LUHMES (cell line): ENCODE measurements around a stretch of chr2.

DNA sequence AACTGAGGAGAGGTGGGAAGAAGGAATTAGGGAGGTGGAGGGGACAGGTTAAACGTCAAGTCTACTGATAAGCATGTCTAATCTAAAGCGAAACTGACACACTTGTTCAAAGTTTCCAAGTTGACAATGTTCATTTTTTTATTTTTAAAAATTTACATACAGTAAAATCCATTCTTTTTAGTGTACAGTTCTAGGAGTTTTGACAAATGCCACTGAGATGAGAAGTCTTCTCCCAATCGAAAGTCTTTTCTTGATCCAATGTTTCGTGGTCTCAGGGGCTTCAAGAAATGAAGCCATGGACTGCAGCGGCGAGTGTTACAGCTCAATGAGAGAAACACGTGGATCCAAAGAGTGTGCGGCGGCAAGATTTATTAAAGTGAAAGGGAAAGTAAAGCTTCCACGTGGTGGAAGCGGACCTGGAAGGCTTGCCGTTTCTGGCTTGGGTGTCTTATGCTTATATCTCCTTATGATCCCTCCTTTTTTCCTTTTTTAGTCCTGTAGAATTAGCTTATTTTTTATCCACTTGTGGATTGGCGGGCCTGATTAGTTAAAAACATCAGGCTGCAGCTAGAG lies 11.9 kb upstream of the HNMT start:
- PRO-cap: no peak

- PRO-cap: no peak
These were observed 227.0 kb upstream of the SPOPL start for GRCh38 chr2:138274541-138274960.

DNA sequence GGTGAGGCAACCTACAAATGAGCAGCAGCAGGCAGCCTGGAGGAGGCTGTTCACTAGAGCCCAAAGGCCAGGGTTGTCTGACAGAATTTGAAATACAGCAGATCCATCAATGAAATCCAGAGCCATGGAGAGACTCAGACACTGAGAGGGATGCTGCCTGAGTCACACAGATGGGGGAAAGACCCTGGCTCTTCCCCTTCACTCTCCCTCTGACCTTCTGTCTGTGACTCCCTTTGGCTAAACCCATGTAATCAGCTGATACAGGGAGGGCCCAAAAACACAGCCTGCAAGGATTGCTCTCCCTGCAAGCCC lies 166.6 kb upstream of the SPOPL start:
- PRO-cap: no peak

GRCh38 chr2:138421810-138422209 lies 79.8 kb upstream of the SPOPL start:
- PRO-cap: no peak

DNA sequence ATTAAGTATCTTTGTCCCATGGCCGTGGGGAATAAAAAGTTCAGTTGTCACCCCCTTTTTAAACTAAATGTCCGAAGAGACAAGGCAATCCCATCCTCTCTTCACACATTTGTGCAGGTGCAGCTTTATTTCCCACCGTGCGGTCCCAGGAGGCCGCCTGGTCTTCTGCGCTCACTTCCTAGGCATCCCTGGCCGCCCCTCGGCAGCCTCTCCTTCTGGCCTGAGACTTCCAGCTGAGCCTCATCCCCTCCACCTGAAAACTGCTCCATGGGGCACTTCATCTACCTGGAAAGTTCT lies 588 bp upstream of the SPOPL start:
- PRO-cap: no peak

- PRO-cap: no peak
These were observed 15.2 kb downstream of the SPOPL start for GRCh38 chr2:138516706-138517293.

DNA sequence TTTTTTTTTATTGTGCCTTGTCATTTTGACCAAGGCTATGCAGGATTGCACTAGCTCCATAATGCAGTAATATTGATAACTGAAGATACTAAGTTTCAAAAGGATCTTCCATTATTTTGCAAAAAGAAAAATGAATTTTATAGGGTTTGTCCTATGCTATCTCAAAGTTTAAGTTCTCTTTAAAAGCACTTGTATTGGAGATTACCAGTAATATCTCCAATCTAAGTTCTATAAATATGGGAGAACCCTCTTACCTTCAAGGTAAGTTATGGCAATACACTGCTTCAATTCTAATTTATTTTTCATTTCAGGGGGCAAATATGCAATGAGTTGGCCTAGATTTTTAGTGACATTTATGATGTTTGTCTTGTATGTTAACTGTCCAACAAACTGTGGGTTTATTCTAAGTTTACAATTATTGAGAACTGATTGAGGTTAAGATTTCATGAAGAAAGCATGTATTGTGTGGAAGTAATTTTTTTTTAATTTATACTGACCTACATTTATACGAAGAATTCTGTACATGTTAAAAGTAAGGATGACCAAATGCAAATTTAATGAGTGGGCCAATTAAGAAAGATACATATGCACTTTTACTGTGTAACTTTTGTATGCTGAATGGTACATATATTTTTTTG lies 67.9 kb downstream of the SPOPL start:
- PRO-cap: no peak

DNA sequence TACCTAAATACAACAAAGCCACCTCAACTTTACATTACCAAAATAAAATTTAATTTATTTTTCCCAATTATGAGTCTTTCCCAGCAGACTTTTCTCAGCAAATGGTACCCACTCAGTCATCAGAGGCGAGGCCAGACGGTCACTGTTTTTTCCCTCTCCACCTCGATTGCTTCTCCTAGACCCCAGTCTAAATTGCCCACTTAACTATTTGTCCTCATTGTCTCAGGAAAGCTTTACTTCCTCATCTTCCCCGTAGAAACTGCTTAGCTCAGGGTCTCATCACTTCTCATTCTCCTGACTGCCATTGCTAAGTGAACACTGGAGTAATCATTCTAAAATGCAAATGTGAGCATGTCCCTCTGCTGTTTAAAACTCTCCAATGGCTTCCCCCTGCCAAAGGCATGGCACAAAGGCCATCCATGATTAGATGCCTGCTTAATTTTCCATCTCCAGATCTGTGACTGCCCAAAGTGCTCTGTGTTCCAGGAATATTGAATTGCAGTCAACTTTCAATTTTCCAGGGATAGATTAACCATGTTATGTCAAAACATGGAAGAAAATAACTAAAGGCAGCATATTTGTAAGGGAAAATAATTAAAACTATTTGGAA lies 1345.0 kb downstream of the LRP1B start:
- PRO-cap: no peak

GRCh38 chr2:143026605-143027221 lies 102.5 kb upstream of the ARHGAP15 start:
- PRO-cap: no peak

DNA sequence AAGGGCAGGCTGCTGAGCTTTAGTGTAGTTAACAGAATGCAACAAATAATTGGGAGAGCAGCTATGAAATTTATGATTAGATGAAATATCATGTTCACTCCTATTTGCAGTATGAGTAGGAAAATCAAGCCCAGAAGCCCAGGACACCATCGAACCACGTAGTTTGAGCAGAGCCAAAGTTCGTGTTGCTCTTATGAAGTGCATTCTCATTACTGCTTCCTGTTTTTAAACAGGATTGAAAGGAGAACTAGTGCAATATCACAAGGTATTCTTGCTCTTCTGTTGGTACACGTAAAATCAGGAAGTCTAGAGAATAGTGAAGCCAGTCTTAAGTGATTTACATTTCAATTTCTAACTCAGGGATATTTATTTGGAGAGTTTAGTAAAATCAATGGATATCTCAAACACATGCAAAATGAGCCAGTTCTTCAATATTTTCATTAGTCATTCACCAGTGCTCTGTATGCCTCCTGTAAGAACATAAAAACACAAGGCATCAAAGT lies 21.1 kb downstream of the ARHGAP15 start:
- PRO-cap: no peak

DNA sequence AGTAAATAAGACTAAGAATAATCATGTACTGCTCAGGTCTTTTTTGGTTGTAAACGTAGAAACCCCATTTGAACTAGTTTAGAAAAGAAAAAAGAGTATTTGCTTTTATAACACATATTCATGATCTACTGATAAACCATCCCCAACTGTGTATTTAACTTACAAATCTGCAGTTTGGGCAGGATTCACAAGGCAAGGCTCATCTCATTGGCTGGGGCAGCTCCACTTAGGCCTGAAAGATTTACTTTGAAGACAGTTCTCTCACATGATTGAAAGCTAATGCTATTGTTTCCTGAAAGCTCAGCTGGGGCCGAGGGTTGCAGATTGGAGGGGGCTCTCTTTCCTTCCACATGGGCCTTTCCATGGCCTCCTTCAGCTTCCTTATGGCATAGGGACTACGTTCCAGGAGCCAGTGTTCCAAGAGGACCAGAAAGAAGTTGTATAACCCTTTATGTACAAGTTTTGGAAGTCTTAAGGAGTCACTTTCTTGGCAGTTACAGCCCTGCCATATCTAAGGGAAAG lies 47.4 kb downstream of the ARHGAP15 start:
- PRO-cap: no peak

DNA sequence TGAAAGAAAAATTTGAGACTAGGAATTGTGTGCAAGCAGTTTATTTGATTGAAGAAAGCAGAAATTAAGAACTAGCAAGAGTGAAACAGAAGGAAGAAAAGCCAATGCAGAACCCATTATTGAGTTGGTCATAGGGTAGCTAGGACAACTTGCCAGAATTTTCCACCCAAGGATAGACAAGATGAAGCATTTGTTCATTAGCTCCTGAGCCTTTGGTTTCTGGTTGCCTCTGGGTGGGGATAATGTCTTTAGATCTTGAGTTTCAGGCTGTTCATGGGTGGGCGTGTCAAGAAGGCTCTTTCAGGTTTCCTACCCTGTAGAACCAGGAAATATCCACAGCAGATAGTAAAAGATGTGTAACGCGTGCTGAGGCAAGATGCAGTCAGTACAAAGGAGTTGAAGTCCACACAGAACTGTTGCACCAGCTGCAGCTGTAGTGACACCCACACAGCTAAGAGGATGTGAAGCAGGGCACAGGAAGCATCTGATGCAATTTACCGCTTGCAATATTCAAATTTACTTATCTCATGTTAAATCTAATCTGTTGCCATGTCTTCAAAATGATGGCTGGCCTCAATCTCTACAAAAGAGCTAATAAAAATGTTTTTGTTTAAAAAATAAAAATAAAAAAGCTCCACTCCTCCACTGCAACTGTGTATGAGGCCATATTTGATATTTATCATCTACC lies 132.7 kb downstream of the ARHGAP15 start:
- PRO-cap: no peak

GRCh38 chr2:144237808-144238266 lies 94.5 kb downstream of the GTDC1 start:
- PRO-cap: no peak

DNA sequence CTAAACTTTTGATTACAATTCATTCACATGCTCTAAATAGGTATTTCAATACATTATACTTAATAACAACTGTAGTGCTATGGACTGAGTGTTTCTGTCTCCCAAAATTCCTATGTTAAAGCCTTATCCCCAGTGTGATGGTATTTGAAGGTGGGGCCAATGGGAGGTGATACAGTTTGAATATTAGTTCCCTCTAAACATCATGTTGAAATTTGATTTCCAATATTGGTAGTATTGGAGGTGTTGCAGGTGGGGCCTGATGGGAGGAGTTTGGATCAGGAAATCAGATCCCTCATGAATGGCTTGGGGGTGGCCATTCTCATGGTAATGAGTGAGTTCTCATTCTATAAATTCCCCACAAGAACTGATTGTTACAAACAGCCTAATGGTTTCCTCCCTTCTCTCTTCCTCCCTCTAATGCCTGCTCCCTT lies 64.5 kb downstream of the GTDC1 start:
- PRO-cap: no peak

GRCh38 chr2:144324429-144325078 lies 7.8 kb downstream of the GTDC1 start:
- PRO-cap: no peak

DNA sequence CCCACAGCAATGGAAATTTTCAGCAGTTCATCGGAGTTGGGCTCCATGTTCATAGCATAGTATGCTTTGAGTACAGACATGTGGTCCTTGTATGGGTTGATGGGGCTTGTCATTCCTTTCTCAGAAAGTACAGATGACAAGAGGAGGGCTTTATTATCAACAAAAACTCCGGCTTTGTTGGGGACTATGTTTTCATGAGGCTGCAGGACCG lies 66.7 kb upstream of the GTDC1 start:
- PRO-cap: no peak

- PRO-cap: no peak
These were observed 54.8 kb downstream of the ZEB2 start for GRCh38 chr2:144464866-144465719.

DNA sequence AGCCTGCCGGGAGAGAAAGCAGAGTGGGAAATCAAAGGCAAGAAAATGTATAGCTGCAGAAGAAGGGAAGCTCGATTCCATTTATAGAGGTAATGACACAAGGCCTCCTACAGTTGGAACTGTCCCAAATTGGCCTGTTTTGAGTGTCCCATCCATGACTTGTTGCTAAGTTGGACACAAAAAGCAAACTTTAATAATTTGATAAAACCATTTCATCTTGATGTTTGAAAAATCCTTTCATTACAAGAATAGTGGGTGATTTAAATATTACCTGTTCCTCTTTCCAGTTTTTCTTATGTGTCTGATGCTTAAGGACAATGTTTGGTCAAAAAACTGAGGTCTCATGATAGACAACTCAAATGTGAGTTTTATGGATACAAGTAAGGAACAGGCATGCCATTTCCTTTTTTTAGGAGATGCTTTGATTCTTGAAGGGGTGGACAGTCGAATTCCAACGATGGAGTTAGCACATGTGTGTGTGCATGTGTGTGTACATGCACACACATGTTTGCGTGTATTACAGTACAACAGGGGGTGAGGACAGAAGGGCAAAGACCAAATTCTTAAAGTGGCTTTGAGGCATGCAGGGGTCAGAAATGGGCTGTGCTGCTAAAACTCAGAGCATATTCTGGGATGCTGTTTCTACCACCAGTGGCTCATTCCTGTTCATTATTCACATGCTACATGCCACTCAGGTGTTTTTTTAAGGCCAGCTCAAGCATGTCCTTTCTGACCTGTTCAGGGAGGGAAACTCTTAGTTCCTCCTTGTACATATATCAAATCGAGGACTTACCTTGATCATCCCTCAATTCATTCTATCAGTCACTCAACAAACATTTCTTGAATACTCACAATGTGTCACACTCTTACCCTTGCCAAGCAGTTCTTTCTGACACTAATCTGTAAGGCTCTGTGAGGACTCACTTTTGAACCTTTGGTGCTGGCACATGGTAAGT lies 51.5 kb downstream of the ZEB2 start:
- PRO-cap: no peak

- PRO-cap: no peak
These were observed 10.2 kb downstream of the ZEB2 start for GRCh38 chr2:144509577-144510167.

- PRO-cap: no peak
These were observed 6.3 kb downstream of the ZEB2 start for GRCh38 chr2:144513457-144514092.